ENCODE data around the gene KRR1.

GRCh38 chr12:71787723-71788634 lies 33.3 kb downstream of the RAB21 start:
- CAGE, long polyA plus RNA: no peak
- RRBS: no CpG with 5 or more reads among the region's 4 CpGs

DNA sequence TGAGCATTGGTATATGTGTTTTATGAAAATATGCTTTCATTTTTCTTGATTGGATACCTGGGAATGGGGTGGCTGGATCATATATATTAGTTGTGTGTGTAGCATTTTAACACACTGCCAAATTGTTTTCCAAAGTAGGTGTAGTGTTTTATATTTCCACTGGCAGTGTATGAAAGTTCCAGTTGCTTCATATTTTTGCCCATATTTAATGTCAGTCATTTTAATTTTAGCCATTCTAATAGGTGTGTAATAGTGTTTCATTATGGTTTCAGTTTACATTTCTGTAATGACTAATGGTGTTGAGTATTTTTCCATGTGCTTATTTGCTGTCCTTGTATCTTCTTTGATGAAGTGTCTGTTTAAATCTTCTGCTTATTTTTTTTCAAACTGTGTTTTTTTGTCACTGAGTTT lies 8.6 kb downstream of the TBC1D15 start:
- CAGE, long polyA plus RNA: no peak

- CAGE, long polyA plus RNA: no peak
Measured at GRCh38 chr12:71904108-71904948, 34.3 kb upstream of the TPH2 start.

DNA sequence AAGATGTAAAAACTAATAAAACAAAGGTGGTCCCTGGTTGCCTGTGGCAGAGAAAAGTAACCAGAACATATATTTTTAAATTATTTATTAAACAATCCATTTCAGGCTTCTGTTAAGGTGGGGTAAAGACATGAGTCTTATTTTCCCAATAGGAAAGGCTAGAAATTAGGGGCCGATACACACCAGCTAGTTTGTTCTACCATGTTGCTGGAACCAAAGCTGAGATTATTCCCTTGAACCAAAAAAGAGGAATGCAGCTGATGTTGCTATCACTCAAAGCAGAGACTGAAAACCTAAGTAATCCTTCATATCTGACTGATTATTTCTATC lies 812.6 kb upstream of the ATXN7L3B start:
- CAGE, long polyA plus RNA: no peak
- RRBS: no CpG with 5 or more reads among the region's 1 CpG

DNA sequence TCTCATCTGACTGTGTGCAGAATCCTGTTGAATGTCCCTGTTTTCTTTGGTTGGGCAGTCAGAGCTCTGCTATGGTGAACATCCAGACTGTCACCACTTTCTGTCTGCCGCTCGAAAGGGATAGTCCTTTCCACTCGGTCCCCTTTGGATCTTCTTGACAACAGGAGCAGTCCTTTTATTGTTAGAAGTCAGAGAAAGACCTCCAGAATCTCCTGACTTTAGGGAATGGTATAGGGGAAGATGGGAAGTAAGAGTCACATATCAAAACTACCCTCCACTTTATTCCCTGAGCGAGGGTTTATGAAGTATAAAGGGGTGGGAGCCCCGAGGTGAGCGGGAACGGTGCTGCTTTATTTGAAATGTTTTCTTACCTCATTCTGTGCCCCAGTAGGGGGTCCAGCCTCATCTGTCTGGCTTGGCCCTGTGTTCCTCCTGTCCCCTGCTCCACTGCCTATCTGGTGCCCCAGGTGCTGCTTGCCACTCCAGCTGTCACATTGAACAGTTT lies 1.9 kb downstream of the ATXN7L3B start:
- CAGE, long polyA plus RNA: no peak
- RRBS: no CpG with 5 or more reads among the region's 7 CpGs

- CAGE, long polyA plus RNA: no peak
Measured at GRCh38 chr12:75472180-75472532, 8.4 kb upstream of the GLIPR1 start.

DNA sequence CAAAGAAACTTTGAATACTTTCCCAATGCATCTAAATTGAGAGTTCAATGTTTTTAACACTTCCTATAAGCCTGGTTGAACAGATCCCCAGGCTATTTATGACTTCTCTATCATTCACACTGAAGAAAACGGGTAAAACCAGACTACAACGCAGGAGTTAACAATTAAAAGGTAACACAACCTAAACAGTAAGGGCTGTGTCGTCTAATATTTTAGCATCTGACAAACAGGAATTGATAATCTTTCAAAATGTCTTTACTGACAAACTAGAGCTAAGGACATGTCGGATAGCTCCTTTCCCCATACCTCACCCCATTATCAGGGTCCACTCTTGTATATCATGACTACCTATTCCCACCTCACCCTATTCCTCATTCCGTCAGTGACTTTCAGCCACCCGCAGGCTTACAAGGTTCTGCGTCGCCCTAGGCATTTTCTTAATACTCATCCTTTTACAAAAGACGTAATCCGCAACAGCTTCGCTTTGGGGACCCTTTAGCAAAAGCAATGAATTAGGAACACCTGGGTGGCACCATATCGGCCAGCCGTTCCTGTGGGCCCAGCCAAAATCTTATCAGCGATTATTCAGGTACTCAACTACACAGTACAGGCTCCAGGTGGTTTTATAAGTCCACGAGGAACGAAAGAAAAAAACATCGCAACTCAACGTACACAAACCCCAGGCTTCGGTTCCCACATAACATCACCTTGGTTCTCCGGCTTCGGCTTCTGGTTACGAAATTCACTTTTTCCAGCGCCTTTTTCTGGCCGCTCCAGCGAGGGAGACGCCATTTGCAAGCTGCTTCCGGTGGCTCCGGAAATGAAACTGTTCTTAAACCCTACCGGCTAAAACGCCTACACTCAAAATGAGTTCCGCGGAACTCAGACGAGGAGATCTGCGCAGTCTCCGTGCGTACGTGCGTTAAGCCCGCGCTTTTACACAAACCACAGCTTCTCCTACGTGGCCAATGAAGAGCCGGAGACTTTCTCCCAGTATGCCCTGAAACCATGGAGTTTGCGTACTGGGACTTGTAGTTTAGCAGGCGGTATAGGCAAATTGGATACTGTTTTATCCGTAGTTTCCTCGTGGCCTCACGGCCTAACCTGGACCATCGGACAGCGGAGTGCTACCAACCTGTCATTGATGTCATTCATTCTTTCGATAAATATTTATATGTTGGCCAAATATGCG lies at the start of gene KRR1:
TSS of gene KRR1 (minus strand) at position 804 of the 1,192 bp plus-strand sequence.
- CAGE, long polyA plus RNA: start-site peak on the minus strand centred at position 803 of the sequence, 17 bp wide, 925 and 803 reads in 2 replicates
- RRBS: 1% methylated on average over 6 of the region's 51 CpGs

GRCh38 chr12:75658823-75659236 lies 147.4 kb upstream of the KRR1 start:
- CAGE, long polyA plus RNA: no peak
- RRBS: no CpG with 5 or more reads among the region's 4 CpGs

GRCh38 chr12:75704725-75705176 lies 193.3 kb upstream of the KRR1 start:
- CAGE, long polyA plus RNA: no peak
- RRBS: no CpG with 5 or more reads among the region's 7 CpGs

- CAGE, long polyA plus RNA: no peak
- RRBS: no CpG with 5 or more reads among the region's 2 CpGs
Measured at GRCh38 chr12:75781399-75781866, 270.0 kb upstream of the KRR1 start.

- CAGE, long polyA plus RNA: no peak
- RRBS: no CpG with 5 or more reads among the region's 5 CpGs
Measured at GRCh38 chr12:75983635-75984138, 100.8 kb downstream of the NAP1L1 start.

- CAGE, long polyA plus RNA: no peak
- RRBS: no CpG with 5 or more reads among the region's 2 CpGs
Measured at GRCh38 chr12:76025795-76026178, 58.7 kb downstream of the NAP1L1 start.

DNA sequence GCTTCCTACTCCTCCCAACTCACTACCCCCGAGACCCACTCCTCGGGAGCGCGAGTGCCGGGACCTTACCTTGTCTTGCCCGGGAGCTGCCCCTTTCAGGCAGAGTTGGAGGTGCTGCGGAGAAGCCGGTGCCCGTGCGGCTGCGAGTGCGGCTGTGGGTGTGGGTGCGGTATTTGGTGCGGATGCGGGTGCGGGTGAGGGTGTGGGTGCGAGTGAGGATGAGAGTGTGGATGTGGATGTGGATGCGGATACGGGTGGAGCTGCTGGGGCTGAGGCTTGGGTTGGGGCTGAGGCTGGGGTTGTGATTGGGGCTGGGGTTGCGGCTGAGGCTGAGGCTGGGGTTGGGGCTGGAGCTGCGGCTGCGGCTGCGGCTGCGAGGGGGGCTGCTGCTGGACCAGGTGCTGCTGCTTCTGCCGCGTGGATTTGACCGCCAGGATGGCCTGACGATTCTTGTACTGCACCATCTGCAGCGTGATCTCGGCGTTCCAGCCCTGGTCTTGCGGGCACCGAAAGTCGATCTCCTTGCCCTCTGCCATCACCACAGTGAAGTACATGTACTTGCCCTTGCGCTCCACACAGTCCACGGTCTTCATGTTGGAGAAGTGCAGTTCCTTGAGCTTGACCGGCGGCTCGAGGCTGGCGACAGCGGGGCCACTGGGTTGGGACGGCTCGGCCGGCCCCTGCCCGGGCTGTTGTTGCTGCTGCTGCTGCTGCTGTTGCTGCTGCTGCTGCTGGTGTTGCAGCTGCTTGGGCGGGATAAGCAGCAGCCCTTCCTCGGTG lies 53.9 kb downstream of the NAP1L1 start:
- CAGE, long polyA plus RNA: start-site peak on the plus strand centred at position 181 of the sequence, 61 bp wide, 8 and 55 reads in 2 replicates
- RRBS: 2% methylated on average over 9 of the region's 47 CpGs

DNA sequence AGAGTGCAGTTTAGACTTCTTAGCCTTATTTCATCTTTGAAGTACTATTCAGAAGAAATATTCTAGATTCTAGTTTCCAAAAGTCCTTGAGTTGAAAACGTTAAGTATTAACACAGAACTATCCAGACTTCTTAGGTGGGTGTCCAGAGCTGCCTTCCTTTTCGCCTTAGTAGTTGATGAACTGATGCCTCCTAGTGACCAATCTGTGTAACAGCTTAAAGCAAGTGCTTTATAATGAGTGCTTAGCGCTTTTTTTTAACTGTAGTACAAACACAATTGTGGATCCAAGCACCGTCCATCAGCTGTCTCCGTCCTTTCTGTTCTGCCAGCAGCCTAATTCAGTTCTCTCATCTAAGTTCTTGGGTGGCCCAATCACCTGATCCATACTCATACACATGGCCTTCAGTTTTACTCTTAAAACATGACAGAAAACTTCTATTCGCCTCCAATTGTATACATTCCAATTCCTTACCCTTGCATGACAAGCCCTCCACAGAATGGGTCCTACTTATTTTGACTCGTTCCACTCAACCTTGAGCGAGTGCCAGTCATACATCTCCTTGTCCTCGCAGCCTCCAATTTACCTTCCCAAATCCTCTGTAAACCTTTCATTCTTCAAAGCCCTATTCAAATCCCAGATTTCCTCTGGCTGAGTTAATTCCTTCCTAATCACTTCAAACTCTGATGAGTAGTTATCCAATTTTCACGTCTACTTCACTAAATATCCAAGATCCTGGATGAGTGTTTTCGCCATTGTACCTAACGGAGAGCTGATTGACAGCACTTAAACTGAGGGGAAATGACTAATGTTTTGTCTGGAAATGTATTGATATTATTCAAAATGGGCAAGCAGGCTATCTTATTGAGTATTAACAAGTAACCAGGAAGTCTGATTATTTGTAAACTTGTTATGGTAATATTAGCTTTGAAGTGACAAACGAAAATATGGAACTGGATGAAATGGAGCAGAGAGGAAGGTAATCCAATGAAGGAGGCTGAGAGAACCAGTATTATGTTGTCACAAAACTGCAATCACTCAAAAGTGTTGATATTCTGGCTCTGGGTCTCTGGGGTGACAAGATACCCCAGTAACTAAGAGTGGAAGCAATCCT lies 47.0 kb downstream of the NAP1L1 start:
- CAGE, long polyA plus RNA: no peak
- RRBS: no CpG with 5 or more reads among the region's 13 CpGs

DNA sequence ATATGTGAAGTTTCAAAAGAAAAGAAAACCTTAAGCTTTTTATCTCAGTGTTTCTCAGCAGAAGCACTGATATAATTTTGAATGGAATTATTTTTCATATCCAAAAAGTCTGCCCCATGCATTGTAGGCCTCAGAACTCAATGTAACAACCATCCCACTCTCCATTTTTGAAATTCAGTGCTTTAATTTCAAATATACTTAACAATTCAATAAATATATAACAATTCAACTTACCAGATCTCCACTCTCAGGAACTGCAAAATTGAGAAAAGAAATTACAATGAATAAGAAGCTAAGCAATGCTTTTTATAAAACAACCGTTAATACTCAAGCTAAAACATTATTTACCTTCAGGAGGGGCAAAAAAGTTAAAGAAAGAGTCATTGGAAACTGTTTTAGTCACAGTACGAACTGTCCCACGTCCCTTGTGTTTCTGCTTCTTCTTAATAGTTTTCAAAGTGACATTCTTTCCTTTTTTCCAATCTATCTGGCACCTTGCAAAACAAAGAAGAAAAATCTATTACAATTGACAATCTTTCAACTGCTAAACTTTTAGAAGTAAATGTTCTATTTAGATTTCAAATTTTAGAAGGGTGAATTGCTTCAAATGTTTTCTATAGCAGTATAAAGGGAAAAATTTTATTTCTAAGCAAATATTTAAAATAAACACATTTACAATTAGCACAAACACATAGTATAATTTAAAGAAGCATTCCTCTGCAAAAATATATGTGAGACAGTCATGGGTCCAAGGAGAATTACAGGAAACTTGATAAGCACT lies 31.4 kb downstream of the NAP1L1 start:
- CAGE, long polyA plus RNA: no peak
- RRBS: no CpG with 5 or more reads among the region's 3 CpGs

DNA sequence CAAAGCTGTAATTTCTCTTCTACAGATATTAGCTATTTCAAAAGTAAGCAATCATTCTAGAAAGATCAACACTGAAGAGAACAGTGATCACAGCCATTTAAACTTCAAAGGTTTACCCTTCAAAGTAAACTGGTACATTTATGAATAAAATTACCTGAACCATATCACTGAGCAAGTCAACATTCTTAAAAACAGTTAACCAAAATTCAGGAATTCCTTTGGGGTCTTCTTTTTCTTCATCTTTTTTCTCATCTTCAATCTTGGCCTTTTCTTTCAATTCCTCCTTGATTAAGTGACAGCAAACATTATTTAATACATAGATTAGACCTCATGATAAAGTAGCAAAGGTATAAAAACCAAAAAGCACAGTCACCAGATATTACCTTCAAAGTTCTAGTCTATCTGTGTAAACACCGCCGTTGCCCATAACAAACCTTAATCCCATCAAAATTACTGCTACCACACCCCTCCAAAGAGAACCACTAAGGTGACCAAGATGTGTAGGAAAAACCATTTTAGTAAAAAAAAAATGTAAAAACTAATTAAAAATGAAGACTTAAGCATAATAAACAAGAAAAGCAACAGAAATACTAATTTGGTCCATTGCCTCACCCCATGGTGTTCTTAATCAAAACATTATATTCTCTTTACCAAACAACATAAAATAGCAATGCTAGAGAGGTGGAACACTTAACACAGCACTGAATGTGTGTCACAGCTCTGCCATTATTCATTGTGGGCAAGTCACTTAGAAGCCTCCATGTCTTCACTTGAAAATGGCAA lies 28.4 kb downstream of the NAP1L1 start:
- CAGE, long polyA plus RNA: no peak
- RRBS: no CpG with 5 or more reads among the region's 2 CpGs

DNA sequence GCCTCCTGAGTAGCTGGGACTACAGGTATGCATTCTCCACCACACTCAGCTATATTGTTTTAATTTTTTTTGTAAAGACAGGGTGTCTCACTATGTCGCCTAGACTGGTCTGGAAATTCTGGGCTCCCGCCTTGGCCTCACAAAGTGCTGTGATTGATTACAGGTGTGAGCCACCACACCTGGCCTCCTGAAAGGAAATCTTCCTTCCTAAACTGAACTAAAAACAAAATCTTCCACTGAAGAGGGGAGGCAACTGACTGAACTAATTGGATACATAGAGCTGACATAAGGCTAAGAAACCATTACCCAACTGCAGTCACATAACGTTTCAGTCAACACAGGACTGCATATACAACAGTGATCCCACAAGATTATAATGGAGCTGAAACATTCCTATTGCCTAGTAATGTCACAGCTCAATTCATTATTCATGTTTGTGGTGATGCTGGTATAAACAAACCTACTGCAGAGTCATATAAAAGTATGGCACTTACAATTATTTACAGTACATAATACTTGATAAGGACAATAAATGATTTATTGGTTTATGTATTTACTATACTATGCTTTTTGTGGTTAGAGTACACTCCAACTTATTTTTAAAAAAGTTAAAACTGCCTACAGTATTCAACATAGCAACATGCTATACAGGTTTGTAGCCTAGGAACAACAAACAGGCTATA lies 4.5 kb downstream of the NAP1L1 start:
- CAGE, long polyA plus RNA: no peak
- RRBS: no CpG with 5 or more reads among the region's 3 CpGs

GRCh38 chr12:76082932-76083311 lies 1.6 kb downstream of the NAP1L1 start:
- CAGE, long polyA plus RNA: no peak
- RRBS: no CpG with 5 or more reads among the region's 4 CpGs

DNA sequence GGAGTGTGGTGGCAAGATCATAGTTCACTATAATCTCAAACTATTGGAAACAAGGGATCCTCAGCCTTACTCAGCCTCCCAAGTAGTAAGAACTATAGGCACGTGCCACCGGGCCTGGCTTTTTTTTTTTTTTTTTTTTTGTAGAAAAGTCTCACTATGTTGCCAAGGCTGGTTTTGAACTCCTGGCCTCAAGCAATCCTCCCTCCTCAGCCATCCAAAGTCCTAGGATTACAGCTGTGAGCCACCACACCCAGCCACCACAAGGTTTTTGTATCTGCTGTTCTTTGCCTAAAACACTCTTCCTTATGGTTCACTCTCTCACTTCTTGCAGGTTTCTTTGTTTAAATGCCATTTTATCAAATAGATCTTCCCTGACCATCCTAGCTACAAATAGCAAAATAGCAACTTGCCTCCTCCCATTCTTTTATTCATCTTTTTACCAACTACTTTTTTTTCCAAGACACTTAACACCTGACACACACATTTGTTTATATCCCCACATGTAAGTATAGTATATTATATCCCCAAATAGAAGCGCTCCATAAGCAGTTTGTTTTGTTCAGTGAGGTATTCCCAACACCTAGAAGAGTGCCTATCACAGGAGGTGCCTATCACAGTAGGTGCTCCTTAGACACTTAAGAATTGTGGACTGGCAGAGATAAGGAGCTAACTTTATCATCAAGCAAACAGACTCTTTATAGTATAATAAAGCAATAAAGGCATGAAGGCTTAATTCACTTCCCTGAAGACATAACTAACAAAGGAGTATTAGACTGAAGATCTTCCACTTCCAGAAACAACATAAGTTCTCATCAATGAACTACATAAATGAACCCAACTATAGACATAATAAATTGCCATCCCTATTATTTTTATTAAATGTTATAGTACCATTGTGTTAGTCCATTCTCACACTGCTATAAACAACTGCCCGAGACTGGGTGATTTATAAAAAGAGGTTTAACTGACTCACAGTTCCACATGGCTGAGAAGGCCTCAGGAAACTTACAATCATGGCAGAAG lies 29.2 kb downstream of the OSBPL8 start:
- CAGE, long polyA plus RNA: no peak
- RRBS: no CpG with 5 or more reads among the region's 4 CpGs

DNA sequence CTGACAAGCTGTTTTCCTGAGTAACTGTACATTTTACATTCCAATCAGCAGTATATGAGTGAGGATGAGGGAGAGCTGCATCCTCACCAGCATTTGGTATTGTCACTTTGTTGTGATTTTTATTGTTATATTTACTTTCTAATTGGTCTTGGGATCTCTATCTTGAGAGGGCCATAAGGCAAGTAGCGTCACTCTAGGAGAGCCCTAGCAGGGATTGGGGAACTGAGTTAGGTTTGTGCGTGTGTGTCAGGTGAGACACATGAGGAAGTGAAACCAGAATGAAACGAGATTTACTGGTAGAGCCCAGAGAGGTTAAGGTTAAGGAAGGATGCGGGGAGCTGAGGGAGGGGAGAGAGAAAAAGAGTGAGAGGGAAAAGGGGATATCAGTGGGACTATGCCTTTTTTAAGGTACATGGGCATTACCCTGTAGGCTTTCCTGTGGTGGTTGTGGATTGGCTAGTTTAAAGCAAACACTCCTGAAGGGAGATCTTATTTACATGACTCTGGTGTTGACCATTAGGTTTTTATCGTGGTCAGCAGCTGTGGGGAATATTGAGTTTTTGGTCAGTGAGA lies 13.8 kb downstream of the ZDHHC17 start:
- CAGE, long polyA plus RNA: no peak
- RRBS: no CpG with 5 or more reads among the region's 5 CpGs